ENCODE data around the gene SCYGR3.

- RRBS = no CpG with 5 or more reads among the region's 4 CpGs
Observed at GRCh38 chr2:224656484-224656789, 59.7 kb downstream of the CCDC195 start.

DNA sequence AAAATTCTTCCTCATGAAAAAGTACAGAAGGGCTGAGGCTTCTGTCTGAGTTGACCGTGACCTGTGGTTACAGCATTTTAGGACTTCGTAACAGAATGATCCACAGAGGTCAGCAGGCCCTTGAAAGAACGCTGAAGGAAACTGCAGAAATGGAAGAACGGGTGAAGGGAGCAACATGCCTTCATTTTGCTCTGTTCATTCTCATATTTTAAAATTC lies 80.7 kb upstream of the CCDC195 start:
- RRBS = no CpG with 5 or more reads among the region's 4 CpGs

GRCh38 chr2:224804966-224805507 lies 88.9 kb upstream of the CCDC195 start:
- RRBS = no CpG with 5 or more reads among the region's 6 CpGs

GRCh38 chr2:224935793-224936133 lies 106.5 kb downstream of the DOCK10 start:
- RRBS = no CpG with 5 or more reads among the region's 2 CpGs

GRCh38 chr2:224944401-224944768 lies 97.9 kb downstream of the DOCK10 start:
- RRBS = no CpG with 5 or more reads among the region's 4 CpGs

DNA sequence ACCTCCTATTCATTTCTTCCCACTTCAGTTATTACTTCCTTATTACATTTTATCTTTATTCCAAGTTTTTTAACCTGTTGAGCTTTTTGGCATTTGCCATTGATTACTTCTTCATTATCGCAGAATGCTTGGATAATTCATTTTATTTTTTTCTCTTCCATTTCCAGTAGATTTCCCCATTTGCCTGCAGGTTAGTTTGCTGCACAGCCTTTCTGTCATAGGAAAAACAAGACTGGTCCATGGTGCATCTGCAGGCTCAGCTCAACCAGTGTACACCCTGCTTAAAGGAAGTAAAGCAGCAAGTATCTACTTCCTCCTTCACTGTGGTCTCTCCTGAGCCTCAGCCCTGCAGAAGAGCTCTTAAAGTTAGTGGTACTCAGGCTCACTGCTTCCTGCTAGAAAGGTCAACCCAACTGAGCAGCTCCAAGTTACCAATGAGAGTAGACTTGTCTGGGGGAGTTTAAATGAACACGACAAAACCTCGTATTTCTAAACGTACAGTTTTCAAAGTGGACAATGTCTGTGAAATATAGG lies 89.0 kb downstream of the DOCK10 start:
- RRBS = no CpG with 5 or more reads among the region's 4 CpGs

DNA sequence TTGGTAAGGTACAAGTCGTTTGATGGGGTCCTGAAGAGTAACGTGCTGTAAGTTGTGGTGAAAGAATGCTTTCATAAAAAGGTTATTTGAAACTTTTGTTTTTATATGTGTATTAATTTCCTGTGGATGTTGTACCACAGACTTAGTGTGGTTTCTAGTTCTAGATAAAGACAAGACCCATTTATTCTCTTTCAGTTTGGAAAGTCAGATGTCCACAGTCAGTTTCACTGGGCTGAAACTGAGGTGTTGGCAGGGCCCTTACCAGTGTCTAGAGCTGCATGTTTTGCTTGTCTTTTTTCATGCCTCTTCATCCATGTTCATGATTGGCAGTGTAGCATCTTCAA lies 22.1 kb upstream of the DOCK10 start:
- RRBS = no CpG with 5 or more reads among the region's 2 CpGs

GRCh38 chr2:225462839-225463305 lies 63.4 kb downstream of the NYAP2 start:
- RRBS = no CpG with 5 or more reads among the region's 2 CpGs

DNA sequence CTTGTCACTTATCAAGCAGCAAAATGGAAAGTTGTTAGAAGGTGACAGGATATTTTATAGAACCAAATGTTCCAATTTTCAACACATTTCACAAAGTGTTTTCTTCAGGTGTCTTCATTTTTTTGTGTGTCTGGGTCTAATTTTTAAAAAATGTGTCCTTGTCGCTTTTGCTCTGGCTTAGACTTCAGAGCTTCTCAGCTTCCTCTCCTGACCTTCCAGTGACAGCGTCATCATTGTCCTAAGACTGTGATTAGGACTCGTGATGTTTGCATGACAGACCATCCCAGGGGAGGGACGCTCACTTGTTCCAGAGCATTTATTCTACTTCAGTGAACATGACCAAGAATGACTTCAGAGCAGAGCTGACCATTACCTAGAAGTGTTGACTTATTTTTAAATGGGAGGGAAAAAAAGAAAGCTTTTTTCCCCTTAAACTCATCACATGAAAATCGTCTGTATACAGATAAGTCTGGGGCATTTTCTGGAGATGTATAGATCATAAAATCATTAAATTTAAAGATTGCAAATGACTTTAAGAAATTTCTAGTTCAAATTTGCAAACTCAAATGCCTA lies 591.9 kb downstream of the IRS1 start:
- RRBS = no CpG with 5 or more reads among the region's 5 CpGs

GRCh38 chr2:226478262-226478946 lies 321.2 kb downstream of the IRS1 start:
- RRBS = no CpG with 5 or more reads among the region's 4 CpGs

DNA sequence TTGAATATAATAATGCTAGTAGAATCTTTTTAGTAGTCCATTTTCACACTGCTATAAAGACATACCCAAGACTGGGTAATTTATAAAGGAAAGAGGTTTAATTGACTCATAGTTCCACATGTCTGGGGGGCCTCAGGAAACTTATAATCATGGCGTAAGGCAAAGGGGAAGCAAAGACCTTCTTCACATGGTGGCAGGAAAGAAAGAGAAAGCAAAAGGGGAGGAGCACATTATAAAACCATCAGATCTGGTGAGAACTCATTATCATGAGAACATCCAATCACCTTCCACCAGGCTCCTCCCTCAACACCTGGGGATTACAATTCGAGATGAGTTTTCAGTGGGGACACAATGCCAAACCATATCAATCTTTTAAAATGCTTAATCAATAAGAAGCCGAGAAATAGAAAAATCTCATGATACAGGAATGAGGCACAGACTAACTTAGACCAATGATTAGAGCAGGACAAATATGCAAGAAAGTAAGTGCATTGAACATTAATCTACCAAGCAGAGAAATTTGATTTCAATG lies 259.4 kb downstream of the IRS1 start:
- RRBS = no CpG with 5 or more reads among the region's 3 CpGs

DNA sequence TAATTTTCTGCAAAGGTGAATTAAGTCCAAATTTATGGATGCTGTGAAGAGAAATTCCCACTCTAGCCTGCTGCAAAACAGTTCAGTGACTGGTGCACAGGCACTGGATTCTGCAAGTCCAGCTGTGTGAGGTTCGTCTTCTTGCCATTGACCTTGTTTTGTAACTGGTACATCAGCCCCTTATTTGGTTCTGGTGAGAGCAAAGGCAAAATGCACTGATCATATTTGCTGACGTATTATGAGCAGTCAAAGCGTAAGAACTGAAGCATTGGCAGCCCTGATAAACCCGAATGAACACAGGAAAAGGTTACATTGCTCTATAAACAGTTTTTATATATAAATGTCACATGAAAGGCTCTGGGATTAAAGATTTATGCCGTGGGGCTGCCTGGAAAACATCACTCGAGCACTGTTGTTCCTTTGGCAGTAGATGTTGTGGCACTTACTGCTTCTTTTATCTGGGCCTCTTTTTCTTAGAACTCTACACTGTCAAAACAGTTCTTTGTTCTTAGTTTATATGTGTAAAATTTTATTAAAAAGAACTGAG lies 168.0 kb downstream of the IRS1 start:
- RRBS = no CpG with 5 or more reads among the region's 6 CpGs

- RRBS = no CpG with 5 or more reads among the region's 1 CpG
Observed at GRCh38 chr2:226660529-226661080, 139.0 kb downstream of the IRS1 start.

GRCh38 chr2:226732849-226733872 lies 66.5 kb downstream of the IRS1 start:
- RRBS = no CpG with 5 or more reads among the region's 9 CpGs

DNA sequence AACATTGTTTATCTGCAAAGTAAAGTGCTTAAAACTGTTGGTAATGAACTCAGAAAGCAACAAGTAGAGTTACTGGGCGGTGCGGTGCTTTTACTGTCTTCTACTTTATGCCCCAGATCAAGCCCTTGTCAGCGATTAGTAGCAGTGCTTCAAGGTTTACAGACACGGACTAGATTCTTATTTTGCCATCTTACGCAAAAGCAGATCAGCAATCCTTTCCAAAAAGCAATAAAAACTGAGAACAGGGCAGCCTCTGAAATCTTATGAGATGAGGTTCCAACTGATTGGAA lies 15.5 kb downstream of the COL4A3 start:
- RRBS = no CpG with 5 or more reads among the region's 5 CpGs

DNA sequence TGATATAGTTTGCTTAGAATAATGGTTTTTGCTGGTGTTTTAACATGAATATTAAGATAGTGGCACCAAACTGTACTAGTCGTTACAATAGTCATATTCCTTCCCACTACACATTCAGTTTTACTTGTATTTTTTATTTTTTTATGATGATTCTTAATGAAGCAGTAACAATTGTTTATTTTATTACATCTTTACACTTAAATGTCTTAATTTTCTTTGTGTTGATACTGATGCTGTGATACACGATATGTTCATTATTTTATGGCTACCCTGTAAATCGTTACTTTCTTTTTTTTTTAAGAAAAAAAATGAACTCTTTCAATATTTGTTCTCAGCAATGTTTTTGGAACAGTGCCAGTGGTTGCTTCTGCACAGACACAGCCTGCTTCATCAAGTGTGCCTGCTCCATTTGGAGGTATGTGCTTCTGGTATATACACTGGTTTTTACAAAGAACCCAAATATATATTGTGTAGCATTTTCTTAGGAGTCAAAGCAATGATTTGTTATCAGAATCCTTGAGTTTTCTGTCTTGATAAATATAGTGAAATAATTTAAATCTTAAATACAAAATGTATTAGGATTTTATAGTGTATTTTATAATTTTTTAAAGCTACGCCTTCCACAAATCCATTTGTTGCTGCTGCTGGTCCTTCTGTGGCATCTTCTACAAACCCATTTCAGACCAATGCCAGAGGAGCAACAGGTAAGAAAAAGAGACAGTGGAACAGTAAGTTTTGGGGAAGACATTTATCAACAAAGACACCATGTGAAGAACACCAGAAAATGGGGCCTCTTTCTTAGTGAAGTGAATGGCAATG lies 62.2 kb upstream of the SCYGR2 start:
- RRBS = no CpG with 5 or more reads among the region's 4 CpGs

DNA sequence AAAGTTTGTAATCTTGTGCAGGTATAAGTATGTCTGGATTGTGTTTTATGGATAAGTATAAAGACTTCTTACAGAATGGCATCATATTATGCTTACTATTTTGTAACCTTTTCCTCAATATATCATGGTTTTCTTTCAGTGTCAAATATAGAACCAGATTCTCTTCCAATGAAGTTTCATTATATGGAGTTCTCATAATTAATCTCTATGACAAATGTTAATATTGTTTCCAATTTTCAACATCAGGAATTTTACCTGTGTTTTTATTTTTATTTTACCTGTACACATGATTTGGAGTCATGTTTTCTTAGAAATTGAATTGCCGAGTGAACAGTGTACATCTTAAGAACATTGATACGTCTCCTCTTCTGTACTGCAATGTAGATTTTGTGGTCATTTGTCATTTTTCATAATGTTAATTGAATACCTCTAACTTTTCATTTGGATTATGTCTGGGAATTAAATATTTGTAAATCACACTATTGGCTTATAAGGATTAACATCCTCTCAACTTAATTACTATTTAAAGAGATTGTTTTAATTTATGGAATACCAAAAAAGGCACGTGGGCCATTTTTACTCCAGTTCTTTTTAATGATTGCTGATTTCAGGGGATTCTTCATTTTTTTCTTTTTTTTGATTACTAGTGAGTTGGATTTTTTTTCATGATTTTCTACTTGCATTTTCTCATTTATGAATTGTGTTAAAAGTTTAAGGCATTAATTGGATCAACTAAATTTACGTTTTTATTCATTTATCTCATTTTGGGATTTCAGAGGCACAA lies 35.4 kb upstream of the SCYGR2 start:
- RRBS = no CpG with 5 or more reads among the region's 4 CpGs

DNA sequence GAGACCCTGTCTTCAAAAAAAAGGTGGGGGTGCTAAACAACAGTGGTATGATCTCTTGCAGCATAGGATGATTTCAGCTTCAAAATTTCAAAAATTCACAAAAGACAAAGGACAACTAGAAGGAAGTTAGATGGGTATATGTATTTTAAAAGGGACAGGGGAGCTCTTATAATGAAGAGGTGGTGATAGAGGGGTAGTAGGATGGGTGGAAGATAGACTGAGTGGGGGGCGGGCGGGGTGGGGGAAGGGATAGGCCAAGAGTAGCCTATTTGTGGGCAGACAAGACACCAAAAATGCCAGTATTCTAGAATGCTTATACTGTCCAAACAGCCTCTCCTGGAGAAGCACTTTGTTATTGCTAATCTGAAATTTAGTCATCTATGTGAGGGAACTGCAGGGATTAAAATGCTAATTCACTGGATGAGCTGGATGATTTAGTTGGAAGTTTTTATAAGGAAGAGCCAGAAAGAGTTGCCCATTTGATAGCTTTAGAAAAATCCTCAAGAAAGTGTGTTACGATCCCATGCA lies 30.8 kb upstream of the SCYGR2 start:
- RRBS = no CpG with 5 or more reads among the region's 3 CpGs

DNA sequence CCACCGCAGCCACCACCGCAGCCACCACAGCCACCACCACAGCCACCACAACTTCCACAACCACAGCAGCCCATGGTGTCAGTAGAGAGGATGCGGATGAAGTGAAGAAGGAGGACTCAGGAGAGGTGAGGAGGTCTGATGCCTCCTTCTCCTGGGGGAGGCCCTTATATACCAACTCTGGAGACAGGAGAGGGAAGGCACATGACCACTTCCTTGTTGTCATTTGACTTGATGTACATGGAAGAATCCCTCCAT lies at the start of gene SCYGR3:
Gene SCYGR3, minus strand, starts transcription at position 74 of the 255 bp plus-strand sequence.
- RRBS = no CpG with 5 or more reads among the region's 3 CpGs

Data from Jurkat, Clone E6-1 (cell line).